Heart (tissue), 3 donors: ENCODE measurements around a stretch of chr6.

GRCh38 chr6:133990593-133991804, 38.0 kb downstream of the TBPL1 start:
- RAMPAGE, long total RNA, 2 experiments: no peak in any of the 2 experiments

DNA sequence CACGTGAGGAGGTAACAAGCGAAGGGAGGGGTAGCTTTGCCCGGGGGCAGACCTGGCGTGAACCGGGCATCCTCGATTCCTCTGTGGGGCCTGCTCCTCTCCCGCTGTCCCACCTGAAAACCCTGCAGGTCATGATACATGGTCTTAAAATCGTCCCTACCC, 123.5 kb upstream of the SLC2A12 start:
- RAMPAGE, long total RNA, 2 experiments: no peak in any of the 2 experiments

- RAMPAGE, long total RNA, 2 experiments: no peak in any of the 2 experiments
Observed at GRCh38 chr6:134176252-134176776, 123.9 kb upstream of the SLC2A12 start.

DNA sequence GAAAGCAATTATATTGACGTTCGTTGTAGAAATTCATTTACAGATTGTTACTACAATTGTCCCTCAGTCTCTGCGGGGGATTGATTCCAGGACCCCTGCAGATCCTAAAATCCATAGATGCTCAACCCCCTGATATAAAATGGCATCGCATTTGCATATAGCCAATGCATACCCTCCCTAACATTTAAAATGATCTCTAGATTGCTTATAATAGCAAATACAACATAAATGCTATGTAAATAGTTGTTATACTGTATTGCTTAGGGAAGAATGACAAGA, 10.6 kb downstream of the SGK1 start:
- RAMPAGE, long total RNA, 2 experiments: no peak in any of the 2 experiments

DNA sequence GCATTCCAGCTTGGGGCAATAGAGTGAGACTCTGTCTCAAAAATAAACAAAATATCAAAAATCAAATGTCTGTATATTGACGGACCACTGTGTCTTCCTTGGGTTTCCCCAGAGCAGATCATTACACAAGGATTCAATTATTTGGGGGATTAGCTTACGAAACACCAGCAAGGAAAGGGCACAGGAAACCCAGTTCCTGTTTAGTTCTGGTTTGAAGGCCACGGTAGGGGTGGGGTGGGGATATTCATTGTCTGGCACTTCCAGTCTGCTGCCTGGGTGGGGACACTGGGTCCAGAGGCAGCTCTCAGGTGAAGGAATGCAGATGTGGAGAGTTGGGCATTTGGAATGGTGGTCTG, 28.5 kb upstream of the SGK1 start:
- RAMPAGE, long total RNA, 2 experiments: no peak in any of the 2 experiments

- RAMPAGE, long total RNA, 2 experiments: no peak in any of the 2 experiments
Observed at GRCh38 chr6:134372778-134373166, 54.9 kb upstream of the SGK1 start.

DNA sequence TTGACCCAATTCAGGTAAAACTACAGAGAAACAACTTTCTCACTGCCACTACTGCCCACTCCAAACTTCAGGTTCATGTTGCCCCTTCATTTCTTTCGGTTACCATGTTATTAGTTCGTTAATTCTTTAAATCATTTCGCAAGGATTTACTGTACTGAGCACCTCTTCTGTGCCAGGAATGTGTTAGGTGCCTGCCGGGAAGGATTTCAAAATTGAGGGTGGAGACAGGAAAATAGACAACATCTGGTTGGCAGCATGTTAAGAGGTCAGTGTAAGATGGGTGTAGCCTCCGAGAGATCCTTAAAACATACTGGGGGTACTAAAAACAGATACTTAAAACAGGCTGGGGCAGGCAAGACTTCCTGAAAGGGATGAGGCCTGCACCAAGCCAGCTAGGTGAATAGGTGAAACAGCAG, 177.9 kb upstream of the SGK1 start:
- RAMPAGE, long total RNA, 2 experiments: no peak in any of the 2 experiments

DNA sequence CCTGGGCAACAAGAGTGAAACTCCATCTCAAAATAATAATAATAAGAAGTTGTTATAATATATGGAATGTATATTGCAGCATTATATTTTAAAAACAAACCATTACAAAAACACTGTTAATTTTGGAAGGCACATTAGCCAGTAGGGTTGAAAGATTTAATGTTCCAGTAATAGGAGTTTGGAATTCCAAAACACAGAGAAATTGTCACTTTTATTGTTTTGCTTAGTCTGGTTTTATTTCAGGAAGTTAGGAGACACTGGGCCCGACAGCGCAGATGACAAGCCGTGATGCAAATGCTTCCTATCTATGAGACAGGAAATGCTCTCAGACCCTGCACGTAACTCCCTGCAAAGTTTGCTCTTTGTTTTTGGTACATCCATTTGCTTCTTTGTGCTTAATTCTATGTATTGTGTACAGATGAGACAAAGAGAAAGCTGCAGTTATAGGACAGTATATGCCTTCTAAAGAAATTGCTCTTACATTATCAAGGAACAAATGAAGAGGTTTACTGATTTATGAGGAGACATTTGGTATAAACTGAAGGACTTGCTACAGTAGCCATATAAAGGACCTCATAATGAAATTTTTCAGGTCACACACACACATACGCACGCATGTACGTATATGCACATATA, 201.6 kb upstream of the SGK1 start:
- RAMPAGE, long total RNA, 2 experiments: no peak in any of the 2 experiments

DNA sequence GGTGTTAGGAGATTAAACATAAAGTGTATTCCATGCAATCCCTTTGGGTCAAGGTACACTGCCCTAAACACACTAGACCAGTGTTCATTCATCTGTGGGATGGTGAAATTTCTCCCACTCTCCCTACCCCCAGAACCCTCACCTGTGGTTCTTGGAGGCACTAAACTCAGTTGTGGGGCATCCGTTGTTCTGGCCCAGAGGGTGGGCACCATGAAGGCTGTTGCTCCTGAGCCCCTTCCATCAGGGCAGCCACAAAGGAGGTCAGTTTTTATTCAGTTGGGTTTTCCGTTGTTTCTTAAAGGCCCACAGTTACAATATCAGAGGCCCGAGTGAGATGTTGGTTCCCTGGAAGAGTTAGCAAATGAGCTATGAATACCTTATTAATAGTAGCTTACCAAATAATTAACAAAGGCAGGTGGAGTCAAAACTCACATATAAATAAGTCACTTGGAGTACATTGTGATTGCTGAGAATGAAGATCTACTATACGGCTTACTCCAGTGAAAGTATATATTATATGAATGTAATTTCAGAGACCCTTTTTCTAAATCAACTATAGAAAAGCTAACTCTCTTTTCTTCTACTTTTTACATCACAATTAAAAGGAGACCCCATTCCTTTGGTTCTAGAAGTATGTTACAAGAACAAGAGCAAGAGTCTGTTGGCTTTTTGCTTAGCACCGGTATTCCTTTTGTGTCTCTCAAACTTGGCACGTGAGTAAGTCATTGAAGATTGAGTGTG, 205.4 kb upstream of the SGK1 start:
- RAMPAGE, long total RNA, 2 experiments: no peak in any of the 2 experiments

DNA sequence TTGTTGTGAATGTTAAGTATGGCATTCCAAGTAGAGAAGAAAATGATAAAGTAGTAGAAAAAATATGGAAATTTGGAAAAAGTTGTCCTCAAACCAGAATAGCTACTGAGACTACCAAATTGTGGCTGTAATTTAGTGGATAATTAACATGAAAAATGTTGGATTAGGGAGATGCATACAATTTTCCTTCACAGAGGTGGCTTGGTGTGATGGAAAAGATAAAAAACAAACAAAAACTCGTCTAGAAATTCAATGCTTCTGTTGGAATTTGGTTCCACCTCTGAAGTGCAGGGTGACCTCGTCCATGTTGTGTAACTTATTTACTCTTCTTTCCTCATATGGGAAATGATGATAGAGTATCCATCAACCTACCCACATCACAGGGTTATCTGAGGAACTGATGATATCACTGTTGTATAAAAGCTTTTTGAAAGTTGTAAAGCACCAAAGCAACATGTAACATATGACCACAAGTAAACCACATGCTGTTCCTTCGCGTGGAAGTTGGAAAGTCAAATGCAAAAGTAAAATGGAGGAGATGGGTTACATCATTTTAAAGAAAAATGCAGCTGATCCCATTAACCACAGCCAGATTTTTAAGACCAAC, 211.9 kb upstream of the SGK1 start:
- RAMPAGE, long total RNA, 2 experiments: no peak in any of the 2 experiments

DNA sequence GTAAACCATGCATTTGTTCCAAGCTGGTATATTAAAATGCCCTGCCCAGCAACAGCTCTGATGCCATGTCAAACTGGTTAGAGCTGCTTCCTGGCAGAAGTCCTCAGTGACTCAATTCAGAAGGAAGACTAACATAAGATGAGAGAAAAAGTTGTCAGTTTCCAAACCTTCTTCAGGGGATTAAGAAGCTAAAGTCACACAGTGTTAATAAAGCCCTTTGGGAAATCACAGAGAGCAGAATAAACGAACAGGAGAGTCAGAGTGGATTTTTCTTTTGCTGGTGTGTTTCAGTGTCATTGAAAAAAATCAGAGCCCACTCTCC, 304.1 kb upstream of the SGK1 start:
- RAMPAGE, long total RNA, 2 experiments: no peak in any of the 2 experiments

DNA sequence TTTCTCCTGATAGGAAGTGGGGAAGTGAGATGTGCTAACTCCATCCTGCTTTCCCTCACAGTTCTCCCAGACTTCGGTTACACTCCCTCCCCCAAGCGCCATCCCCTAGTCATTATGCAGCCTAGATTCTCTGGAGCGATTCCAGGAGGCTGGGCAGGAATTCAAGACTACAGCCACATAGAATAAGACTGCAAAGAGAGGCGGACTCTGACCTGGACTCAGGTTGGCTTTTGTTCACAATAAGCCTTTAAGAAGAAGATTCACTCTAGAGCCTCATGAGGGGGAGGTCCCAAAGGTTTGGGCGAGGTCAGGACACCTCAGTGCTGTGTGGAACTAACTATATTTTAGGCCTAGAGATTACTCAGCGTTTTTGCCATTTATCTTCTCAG, 271.3 kb downstream of the ALDH8A1 start:
- RAMPAGE, long total RNA, 2 experiments: no peak in any of the 2 experiments

DNA sequence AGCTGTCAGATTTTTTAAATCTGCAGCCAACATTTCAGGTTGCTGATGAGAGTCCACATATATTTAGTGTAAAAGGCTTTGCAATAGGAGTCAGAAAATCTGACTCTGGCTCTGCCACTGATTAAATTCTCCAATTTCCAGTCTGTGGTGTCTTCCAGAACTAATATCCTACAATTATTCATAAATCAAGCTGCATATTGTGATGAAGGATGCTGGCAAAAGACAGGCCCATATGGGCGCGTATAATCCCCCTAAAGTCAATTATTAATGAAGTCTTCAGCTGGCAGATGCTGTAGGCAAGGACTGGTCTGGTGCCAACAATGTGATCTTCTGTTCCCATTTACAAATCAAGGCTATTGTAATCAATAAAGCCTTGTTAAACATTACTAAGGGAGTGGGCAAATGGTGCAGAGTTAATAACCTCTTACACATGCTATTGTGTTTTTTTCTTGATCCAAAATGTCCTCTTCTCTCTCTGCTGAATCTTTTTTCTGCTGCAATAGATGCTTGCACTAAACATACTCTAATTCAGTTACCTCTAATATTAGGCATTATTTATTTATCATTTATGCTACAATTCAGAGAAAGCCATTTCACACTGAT, 119.0 kb downstream of the ALDH8A1 start:
- RAMPAGE, long total RNA, 2 experiments: no peak in any of the 2 experiments

- RAMPAGE, long total RNA, 2 experiments: no peak in any of the 2 experiments
Observed at GRCh38 chr6:134918362-134918561, 31.6 kb downstream of the ALDH8A1 start.

DNA sequence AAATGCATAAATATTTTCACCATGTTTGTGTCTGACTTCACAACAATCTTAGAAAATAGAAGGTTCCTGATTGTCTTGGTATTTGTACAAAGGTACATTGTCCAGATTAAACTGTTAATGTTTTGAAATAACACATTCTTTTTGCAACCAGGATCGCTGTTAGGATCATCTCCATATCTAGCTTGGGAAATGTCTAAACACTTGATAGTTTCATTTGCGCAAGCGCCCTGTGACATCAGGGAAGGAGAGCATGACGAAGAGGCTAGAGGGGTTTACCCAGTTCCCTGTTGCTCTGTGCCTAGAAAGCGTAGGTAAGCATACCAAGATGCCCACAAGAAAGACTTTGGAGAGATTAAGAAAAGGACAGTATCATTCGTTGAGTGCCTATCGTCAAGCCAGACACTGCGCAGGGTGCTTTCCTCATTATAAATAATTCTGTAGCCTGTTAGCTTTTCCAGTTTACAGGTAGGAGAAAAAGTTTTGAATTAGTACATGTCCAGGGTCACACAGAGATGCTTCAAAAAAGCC, 19.4 kb downstream of the ALDH8A1 start:
- RAMPAGE, long total RNA, 2 experiments: no peak in any of the 2 experiments

- RAMPAGE, long total RNA, 2 experiments: no peak in any of the 2 experiments
Observed at GRCh38 chr6:135087607-135088337, 33.1 kb upstream of the HBS1L start.

DNA sequence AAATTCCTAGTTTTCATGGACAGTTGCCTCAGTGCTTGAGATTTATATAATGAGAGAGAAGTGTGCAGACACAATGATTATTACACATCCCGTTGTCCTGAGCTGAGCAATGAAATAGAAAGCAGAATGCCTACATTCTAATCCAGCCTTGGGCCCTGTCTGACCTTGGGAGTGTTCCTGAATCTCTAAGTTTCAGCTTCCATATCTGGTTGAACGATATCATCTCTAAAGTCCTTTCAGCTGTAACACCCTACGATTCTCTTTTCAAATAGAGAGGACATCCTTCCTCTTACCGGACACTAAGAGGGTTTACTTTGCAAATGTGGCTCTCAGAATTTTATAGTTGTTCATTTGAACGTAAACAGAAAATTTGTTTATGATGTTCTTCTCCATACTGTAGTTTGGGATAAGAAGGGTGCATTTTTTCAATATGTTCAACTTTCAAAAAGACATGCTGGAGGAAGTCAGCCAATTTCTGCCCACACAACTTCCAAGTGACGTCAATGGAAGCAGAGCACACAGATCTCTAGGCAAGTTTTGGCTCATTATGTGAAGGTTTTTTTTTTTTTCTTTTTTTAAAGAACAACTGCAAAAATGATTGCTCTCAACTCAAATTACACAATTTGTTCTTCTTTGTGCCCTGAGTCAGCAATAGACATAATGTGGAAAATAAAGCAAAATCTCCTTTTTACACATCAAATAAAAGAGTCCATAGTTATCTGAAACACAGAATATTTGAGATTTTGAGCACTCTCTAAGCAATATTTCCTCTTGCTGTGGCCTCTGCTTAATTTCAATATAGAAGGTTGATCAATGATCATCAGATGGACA, 50.5 kb downstream of the PDE7B start:
- RAMPAGE, long total RNA, 2 experiments: no peak in any of the 2 experiments

GRCh38 chr6:136001131-136001616, 149.7 kb downstream of the PDE7B start:
- RAMPAGE, long total RNA, 2 experiments: no peak in any of the 2 experiments

DNA sequence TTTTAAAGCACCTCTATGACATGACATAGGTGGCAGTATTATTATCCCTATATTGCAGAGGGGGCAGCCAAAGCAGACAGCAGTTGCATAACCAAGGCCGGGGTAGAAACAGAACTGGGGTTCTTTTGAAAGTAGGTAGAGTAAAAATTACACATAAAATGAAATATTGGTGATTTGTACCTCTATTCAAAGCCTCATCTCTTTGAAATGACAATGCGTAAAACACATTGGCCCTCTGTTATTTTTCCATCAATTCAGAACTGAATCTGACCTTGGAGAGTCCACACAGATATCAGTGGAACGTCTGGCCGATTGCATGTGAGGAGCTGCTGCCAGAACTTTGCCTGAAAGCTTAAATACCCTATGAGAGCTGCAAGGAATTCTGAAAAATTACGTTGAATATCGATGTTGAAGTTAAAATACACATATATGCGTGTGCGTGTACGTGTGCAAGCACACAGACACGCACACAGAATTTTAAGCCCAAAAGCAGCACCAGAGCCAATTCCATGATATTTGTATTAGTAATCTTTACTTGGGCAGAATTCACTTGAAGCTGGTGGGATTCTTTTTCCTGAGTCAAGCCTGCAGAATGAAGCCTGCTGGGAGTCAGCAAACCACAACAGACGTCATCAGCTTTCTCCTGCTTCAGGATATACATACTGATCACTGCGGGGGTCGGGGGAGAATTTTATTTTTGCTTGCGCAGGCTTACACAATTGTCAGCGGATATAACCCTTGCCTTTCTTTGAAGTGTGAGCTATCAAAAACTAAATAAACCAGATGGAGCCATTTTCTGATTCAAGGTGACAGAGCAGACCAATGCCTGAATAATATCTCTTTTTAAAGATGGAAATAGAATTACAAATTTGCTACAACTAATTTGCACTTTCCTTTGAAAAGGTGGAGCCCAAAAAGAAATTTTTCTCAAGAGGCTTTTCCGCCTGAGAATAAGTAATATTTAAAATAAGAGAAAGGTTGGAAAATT, 163.4 kb downstream of the PDE7B start:
- RAMPAGE, long total RNA, 2 experiments: no peak in any of the 2 experiments

GRCh38 chr6:136252662-136253054, 2.5 kb upstream of the MTFR2 start:
- RAMPAGE, long total RNA, 2 experiments: no peak in any of the 2 experiments